ENCODE results near the genes TAAR2 and VNN1.

- RRBS: no CpG with 5 or more reads among the region's 4 CpGs
Measured at GRCh38 chr6:131551706-131552248, 21.2 kb upstream of the ARG1 start.

- RRBS: no CpG with 5 or more reads among the region's 6 CpGs
Measured at GRCh38 chr6:132624122-132624517, at the start of gene TAAR2. Gene TAAR2 (minus strand): TSS chr6:132624275.

- RRBS: no CpG with 5 or more reads among the region's 11 CpGs
Measured at GRCh38 chr6:132713559-132714601, at the start of gene VNN1. Gene VNN1 (minus strand): TSS chr6:132714055.

- RRBS: no CpG with 5 or more reads among the region's 4 CpGs
Measured at GRCh38 chr6:132763177-132763705, 5.5 kb upstream of the VNN2 start.

- RRBS: no CpG with 5 or more reads among the region's 1 CpG
Measured at GRCh38 chr6:133623080-133623432, 265.9 kb upstream of the TCF21 start.

DNA sequence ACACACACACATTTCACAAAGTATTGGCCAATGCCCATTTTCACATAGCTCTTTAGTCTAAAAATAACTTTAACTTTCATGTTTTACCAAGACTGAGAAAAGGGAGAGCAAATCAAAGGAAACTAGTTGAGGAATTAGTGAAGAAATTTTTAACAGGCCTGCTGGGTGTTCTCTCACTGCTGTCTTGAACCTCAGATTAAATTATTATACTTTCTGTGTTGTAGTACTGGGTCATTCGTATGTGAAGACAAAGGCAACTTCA is 1.7 kb upstream of the TCF21 start:
- RRBS: no CpG with 5 or more reads among the region's 1 CpG

GRCh38 chr6:133889624-133890611 is 1.0 kb downstream of the TCF21 start:
- RRBS: 5% methylated on average over 6 of the region's 53 CpGs

- RRBS: no CpG with 5 or more reads among the region's 7 CpGs
Measured at GRCh38 chr6:134049105-134049624, 3.3 kb downstream of the SLC2A12 start.

GRCh38 chr6:134166685-134167329 is 114.4 kb upstream of the SLC2A12 start:
- RRBS: no CpG with 5 or more reads among the region's 3 CpGs

DNA sequence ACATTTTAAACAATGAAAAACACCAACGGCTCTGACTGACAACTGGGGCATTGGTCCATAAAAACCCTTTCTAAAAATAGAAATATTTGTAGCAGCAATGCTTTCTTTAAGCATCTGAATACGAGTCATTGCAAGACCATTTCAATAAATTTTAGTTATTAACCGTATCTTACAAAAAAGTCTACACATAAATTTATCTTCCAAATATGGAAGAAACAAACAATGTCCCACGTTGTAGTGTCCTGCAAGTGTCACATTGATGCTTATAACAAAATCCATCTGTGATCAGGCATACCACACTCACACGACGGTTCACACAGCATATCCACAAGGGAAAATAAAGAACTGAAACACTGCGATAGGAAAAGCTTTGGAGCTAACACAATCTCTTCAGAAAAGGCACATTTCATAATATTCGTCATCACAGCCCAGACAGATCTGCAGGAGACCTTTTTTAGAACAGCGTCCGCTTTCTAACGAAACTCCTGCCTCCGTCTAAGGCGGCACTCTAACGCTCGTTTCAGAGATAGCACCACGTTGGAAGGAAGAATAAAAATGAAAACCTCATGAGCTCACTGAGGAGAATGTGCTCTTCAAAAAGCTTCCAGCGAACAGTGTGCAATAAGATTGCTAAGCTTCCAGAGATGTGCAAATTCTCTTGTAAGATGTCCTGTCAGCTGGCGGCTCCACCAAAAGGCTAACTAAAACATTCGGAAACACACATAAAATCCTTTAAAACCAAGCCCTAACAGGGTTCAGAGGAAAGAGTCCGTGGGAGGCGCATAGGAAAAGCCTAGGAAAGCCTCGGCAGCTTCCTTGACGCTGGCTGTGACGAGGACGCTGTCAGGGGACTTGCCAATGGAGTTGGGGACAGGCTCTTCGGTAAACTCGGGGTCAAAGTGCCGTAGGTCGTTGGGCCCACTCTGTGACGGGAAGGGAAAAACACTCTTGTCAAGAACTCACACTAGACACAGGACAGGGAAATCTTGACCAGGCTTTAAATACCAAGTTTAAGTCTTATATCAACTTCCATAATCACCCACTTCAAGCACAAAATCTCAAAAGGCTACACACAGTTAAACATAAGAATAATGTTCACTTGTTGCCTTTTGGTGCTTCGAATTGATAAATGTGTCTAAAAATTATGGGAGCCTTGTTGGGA is 117.5 kb upstream of the SLC2A12 start:
- RRBS: no CpG with 5 or more reads among the region's 31 CpGs

- RRBS: no CpG with 5 or more reads among the region's 5 CpGs
Measured at GRCh38 chr6:134171412-134171962, 119.1 kb upstream of the SLC2A12 start.

DNA sequence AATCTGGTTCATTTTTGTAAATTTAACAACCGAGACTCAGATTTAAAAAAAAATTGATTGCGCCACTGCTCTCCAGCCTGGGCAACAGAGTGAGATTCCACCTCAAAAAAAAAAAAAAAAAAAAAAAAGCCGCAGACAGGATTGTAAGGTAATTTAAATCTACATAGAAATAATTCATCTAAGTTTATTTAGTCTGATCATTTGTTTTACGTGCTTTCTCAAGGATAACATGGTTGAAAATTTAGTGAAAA is 65.5 kb downstream of the SGK1 start:
- RRBS: no CpG with 5 or more reads among the region's 4 CpGs

- RRBS: no CpG with 5 or more reads among the region's 9 CpGs
Measured at GRCh38 chr6:134345689-134346257, 27.9 kb upstream of the SGK1 start.

DNA sequence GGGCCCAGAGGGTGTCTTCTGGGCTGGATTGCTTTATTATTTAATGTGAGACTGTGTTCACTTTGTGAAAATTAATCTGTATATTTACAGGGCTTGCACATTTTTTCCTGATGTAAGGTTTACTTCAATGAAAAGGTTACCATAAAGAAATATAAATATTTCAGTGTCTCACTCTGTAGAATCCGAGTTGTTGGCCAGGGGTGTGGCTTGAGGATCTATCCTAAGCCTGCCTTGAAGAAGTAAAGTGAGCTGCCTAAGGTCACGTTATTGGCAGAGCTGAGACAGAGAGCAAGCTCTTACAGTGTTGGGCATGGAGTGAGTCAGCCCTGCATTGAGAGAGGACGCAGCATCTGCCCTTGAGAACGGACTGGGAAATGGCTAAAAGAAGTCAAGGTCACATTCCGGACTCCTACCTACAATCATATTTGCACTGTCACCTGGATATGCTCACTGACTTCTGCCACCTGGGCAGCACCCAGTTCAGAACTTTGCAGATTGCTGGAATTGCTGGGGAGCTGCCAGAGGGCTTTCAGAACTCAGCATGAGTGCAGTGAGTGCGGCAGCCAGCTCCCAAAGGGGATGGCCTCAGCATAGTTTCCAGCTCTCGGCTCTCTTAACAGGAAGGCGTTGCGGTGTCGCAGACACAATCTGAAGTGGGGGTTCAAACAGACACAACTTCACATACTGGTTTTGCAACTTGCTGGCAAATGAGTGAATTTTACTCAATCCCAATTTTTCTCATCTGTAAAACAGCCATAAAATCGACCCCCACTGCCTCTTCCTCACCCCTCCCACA is 199.2 kb upstream of the SGK1 start:
- RRBS: no CpG with 5 or more reads among the region's 11 CpGs

DNA sequence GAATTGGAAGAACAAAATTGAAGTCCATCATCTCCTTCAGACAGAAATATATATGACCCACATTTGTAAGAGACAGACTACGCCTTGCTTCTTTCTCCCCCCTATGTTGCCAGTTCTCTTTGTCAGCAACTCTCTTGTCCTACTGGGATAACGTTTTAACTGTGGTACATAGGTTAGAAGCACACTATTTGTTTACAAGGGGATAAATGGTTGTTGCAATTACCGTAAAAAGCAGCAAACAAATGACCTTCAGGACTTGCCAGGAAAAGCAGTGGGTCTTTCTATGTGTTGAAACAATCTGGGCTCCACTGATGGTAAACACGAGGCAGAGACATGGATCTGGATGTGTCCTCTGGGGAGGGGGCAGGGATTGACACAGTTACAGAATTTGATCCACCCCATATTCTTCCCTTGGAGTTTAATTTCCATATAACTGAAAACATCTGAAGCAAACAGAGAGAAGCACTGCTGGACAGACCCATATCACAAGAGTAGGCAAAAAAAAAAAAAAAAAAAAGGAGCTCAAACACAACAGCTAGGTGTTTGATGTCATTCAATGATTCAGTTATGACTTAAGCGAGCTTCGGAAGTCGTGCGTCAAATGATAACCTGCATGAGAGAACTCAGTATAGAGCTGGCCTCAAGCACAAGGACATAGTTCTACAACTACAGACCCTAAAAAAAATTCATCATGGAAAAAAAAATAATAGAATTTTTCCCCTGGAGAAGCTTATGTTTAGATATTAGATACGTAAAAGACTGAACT is 127.9 kb downstream of the ALDH8A1 start:
- RRBS: no CpG with 5 or more reads among the region's 9 CpGs

GRCh38 chr6:134863703-134864119 is 86.2 kb downstream of the ALDH8A1 start:
- RRBS: no CpG with 5 or more reads among the region's 6 CpGs

GRCh38 chr6:134870651-134870992 is 79.3 kb downstream of the ALDH8A1 start:
- RRBS: no CpG with 5 or more reads among the region's 4 CpGs

DNA sequence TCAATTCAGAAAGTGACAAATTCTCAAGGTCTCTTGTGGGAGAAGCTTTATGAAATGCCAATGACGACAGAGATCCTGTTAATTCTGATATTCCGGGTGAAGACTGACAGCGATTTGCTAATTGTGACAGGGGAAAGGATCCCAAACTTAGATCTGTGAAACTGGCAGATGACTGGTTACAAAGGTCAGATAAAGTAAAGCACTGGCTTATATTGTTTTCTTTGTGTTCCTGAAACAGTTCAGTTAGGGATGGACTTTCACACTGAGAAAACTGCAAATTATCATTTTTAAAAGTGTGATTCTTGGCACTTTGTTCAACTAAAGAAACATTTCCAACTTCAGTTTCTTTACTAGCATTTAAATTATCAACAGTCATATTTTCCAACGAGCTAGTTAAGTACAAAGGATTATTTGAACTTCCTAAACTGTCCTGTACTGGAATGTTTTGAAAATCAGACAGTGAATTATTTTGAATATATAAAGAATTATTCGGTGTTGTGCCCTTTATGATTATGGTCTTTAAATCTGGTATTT is 17.5 kb downstream of the HBS1L start:
- RRBS: no CpG with 5 or more reads among the region's 5 CpGs

- RRBS: no CpG with 5 or more reads among the region's 8 CpGs
Measured at GRCh38 chr6:135185559-135186158, 4.6 kb downstream of the MYB start.